Thoracic aorta (tissue), 1 donor: ENCODE results near the genes HTR5A and EN2.

DNA sequence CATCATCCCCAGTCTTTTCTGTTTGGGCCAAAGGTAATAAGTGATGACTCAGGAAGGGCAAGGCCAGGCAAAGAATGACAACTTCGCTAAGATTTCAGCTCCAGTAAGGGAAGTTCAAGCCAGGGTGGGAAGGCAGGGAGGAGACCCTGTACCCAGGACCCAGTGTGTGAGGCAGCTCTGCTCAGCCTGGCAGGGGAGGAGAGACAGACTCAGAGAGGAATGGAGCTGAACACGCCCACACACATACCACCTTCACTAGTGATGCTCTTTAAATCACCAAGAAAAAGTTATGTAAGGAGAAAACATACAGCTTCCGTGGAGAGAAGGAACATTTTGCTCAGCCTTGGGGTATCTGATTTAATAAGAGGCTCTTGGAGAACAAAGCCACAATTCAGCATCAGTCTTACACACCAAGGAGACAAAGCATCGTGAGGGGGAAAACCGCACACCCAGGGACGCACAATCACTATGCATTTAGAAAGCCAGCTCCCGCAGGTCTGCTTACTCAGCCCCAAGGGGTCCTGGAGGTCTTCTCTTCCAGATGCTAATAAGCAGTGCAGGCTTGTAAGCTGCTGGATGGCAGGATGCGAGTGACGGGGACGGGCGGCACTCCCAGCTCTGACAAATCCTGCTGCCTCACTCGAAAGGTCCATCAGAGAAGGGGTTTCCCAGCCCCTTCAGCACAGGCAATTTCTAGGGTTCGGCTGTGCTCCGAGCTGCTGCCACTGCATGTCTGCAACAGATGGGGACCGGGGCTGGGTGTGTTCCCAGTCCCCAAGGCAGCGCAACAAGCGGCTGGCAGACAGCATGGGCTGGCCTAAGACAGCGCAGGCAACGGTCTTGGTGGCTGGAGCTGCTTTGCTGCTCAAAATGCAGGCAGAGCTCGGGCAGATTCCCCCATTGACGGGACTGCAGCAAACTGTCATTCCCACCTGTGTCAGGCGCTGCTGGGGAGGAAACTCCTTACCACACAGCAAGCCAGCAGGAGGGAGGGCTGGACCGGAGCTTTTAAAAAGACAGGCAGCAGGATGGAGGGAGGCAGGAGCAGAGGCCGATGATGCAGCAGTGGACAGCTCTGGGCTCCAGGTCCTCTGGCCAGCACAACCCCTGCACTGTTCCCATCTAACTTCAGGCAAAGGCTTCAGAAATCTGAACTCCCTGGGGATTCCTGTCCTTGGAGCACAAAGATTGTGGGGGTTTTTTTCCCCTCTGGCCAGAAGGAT is 62.6 kb downstream of the PRKAG2 start:
- RAMPAGE, long total RNA = no peak

DNA sequence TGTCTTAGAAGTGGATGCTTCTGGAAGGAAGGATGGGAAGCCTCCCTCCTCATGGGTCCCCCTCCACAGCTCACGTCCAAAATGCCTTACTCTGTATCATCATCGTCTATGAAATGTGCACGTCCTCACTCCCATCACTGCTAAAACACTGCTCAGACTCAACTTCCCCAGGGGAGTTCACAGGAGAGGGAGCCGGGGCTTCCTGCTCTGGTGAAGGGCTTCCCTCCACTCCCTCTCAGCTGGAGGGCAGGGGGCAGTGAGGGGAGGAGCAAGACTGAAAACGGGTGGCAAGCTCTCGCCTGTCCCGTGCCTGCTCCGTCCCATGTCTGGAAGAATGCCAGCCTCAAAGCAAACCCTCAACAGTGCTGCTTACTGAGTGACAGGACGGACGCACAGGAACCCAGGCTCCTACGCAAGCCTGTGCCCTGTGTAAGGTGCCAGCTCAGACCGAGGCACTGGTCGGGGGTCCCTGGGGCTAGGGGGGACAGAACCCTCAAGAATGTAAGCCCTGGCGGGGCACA is 25.1 kb downstream of the PRKAG2 start:
- RAMPAGE, long total RNA = no peak

DNA sequence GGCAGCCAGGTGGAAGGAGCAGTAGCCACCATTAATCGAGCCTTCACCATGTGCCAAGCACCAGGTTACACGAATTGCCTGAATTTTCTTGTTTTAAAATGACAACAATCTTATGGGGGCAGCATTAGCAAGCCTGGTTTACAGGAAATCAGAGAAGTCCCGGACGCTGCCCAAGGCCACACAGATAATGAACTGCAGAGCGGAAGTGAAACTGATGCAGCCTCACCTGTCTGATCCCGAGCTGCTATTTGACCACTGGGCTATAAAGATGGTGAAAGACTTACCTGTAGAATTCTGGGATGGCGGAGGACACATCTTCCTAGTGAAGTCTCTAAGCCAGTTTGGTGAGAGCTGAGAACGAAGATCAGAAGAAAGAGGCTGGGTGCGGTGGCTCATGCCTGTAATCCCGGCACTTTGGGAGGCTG is 21.7 kb upstream of the GALNTL5 start:
- RAMPAGE, long total RNA = no peak

DNA sequence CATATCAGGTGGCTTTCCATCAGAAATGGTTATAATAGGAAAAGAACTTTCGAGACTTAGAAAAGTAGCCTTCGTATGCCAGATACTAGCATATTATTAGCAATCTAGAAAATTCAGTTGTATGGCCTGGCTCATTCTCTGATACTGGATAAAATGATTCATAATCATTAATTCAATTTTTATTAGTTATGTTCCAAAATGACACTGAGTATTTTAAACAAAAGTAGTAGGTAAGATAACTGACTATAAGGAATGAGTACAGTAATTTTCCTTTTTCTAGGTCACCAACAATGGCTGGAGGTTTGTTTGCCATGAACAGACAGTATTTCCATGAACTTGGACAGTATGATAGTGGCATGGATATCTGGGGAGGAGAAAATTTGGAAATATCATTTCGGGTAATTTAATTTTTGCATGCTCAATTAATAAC is 84.8 kb downstream of the GALNT11 start:
- RAMPAGE, long total RNA = no peak

DNA sequence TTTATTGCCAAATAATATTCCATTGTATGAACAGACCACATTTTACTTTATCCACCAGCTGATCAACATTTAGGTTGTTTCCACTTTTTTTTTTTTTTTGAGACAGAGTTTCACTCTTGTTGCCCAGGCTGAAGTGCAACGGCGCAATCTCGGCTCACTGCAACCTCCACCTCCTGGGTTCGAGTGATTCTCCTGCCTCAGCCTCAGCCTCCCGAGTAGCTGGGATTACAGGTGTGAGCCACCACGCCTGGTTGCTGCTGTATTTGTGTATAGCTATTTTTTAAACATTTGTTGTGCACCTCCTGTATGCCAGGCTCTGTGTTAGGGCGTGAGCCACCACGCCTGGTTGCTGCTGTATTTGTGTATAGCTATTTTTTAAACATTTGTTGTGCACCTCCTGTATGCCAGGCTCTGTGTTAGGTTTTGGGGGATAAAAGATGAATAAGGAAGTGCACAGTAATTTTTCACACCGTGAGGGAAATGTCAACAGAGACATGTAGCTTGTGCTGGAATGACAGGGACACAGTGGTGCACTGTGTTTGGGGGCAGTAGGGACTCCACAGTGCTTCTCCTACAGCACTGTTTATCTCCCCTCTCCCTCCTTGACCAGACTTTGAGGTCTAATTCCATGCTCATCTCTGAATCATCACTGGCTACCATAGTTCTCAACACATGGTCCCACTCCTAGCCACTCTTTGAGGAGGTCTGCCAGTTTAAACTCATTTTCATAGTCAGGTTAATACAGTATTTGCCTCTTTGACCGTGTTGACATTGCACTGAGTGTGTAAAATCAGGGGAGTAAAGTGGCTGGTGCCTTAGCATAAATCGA is 89.2 kb downstream of the GALNT11 start:
- RAMPAGE, long total RNA = no peak

GRCh38 chr7:152191392-152192089 is 166.1 kb downstream of the GALNT11 start:
- RAMPAGE, long total RNA = no peak

DNA sequence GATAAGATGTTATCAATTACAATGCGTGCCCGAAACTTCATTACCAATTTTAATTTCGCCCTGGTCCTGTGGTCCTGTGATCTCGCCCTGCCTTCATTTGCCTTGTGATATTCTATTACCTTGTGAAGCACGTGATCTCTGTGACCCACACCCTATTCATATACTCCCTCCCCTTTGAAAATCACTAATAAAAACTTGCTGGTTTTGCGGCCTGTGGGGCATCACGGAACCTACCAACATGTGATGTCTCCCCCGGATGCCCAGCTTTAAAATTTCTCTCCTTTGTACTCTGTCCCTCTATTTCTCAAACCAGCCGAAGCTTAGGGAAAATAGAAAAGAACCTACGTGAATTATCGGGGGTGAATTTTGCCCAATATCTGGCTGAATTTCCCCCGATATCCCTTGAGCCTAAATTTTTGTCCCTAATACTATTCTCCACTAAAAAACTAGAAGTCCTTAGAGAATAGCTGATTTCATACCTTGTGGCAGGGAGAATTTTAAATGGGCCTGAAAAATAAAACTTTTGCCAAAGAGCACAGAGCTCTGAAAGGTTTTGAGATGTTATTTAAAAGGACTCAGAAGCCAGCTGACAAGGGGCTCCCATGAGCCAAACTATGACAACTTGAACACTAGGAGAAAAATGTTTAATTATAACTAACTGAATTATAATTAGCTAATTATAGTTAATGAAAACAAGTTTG is 83.4 kb downstream of the KMT2C start:
- RAMPAGE, long total RNA = no peak

GRCh38 chr7:152674670-152675372 is 1.1 kb downstream of the XRCC2 start:
- RAMPAGE, long total RNA = no peak

DNA sequence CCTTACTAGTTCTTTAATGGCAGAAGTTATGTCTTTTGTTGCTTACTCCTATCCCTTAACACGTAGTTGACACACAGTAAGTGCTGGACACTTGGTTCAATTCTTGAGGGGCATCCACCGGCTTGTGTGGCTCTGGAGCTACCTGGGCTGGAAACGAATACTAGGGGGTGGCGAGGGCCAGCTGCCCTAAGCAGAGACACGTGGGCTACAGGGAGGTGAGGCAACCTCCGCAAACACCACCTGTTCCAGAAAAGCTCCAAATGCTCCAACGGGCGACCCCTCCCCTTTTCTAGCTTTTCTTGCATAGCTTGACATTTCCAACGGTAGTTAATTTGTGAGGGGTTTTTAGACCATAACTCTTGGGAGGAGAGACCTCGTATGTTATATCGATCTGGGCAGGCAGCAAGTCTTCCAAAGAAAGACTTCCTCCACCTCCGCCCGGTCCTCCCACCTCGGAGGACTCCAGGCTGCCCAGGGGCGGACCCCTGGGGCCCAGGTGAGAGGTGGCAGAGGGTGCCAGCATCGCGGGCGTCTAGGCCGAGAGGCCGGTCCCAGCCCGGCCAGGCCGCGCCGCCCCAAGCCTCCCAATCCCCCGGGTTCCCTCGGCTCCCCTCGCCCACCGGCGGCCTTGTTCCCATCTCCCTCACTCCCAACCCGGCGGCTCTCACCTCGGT is 431 bp downstream of the XRCC2 start:
- RAMPAGE, long total RNA = no peak

- RAMPAGE, long total RNA = no peak
Measured at GRCh38 chr7:152759943-152760736, 588 bp downstream of the ACTR3B start.

- RAMPAGE, long total RNA = no peak
Measured at GRCh38 chr7:152989723-152990058, 230.1 kb downstream of the ACTR3B start.

GRCh38 chr7:154975555-154976393 is 27.1 kb downstream of the PAXIP1 start:
- RAMPAGE, long total RNA = no peak

GRCh38 chr7:155069877-155070447 is at the start of gene HTR5A:
TSS of gene HTR5A (plus strand) at chr7:155070324.
- RAMPAGE, long total RNA = no peak

GRCh38 chr7:155244126-155244483 is 53.6 kb upstream of the INSIG1 start:
- RAMPAGE, long total RNA = no peak

GRCh38 chr7:155252788-155253677 is 44.6 kb upstream of the INSIG1 start:
- RAMPAGE, long total RNA = no peak

DNA sequence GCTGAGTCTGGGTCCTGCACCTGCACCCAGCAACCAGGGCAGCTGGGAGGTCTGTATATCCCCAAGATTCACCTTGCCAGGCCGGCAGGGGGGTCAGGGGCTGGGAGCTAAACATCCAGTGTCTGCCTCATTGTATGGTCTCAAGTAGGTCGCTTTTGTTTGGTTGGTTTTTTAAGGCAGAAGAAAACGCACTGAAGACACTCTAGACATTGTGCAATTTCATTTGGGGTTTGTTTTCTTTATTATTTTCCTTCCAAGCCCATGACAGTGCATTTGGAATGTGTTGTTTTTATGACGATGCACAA is 27.7 kb upstream of the INSIG1 start:
- RAMPAGE, long total RNA = no peak

DNA sequence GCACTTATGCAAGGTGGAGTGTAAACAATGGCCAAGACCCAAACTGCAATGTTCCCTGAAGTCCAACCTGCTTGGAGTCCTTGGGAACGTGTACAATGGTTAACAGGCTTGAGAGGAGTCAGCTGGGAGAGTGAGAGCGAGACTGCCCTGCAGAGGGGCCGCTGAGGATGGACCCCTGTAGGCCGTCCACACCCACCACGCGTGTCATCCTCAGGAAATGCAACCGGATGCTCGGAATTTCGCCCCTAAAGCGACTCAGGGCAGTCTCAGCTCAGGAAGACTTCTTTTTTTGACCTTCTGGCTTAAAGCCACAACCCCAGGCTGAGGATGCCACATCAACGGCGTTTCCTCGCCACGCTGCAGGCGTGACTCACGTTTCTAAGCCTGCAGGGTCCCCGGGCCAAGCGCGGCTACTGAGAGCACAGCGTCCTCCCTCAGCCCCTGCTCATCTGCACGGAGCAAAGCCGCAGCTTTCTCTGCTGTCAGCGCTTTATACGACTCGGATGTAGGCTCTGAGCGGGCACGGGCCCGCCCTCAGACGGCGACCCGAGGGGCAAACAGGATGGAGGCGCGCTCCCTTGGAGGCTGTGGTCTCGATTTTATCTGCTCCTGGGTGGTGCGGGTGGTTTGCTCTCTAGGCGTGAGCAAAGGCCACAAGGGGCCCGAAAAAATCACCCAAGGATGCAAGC is 877 bp upstream of the INSIG1 start:
- RAMPAGE, long total RNA = no peak

DNA sequence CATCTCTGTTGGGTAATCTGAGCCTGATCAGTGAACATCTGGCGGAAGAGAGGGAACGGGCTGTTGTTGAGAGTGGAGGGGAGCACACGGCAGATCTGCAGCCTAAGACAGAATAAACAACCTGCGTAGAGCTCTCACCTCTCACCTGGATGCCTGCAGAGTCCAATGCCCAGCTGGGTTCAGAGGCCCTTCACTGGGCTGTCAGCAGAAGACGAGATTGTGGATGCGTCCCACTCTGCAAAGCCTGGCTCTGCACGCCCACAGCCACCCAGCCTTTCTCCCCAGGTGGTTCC is 36.1 kb downstream of the INSIG1 start:
- RAMPAGE, long total RNA = no peak

DNA sequence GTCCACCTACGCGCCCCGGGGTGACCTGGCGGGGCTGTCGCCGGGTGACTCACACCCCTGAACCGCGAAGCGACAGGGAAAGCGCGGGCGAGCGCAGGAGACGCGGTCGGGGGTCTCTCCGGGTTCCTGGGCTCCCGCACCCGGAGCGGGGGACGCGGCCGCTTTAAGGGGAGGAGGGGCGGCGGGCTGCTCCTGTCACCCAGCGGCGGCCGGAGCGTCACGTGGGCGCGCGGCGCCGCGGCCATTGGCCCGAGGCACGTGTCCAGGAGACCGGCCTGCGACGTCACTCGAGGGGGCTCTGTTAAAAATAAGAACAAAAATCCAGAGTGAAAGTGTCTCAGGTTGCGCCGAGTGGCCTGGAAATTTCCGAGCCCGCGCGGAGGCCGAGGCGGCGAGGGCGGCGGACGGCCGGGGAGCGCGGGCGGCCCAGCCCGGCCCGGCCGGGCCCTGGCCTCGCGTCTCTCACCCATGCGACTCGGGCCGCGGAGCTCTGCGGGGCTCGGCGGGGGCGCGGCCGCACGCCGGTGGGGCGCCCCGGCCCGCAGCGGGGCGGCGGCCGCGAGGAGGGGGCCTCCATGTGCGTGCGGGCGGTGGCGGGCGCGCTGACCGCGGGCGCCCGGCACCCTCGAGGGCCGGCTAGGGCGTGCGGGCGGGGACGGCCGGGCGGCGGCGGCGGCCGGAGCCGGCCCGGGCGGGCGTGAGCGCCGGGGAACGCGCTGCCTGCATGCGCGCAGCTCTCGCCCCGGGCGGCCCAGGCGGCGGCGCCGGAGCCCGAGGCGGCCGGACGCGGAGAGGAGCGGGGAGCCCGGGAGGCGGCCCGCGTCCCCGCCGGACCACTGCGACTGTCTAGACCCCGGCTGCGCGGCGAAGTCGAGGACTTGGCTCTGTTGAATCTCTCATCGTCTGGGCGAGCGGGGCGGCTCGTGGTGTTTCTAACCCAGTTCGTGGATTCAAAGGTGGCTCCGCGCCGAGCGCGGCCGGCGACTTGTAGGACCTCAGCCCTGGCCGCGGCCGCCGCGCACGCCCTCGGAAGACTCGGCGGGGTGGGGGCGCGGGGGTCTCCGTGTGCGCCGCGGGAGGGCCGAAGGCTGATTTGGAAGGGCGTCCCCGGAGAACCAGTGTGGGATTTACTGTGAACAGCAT is at the start of gene EN2:
Gene EN2, plus strand, starts transcription at position 893 of the 1,143 bp plus-strand sequence.
- RAMPAGE, long total RNA = no peak

- RAMPAGE, long total RNA = no peak
Measured at GRCh38 chr7:155590236-155590991, 44.1 kb upstream of the CNPY1 start.